ENCODE measurements around a stretch of chr6.

DNA sequence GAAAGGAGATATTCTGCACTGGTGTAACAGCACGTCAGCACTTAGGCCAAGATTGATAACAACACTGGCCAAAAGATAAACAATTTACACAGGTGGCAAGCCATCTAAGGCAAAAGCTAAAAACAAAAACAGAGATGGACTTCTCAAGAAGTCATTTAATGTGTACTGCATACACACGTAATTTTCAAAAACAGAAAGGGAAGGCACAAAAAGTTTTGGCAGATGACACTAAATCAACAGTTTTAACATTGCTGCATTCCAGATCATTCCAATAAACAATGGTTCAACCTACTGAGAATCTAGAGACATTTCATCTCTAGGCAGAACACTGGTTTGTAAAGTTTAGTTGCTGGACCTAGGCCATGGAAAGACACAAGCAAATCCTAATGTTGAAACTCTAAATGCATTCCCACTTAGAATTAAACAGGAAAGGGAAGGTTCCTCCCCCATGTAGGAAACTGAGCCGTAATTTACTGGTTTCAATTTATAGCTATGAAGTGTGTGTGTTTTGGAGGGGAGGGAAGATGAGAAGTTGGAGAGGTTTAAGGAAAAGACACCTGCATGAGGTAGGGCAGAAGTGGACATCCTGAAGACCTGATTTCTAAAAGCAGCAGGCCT is 1.3 kb downstream of the GCLC start:
- PRO-cap, result no peak

DNA sequence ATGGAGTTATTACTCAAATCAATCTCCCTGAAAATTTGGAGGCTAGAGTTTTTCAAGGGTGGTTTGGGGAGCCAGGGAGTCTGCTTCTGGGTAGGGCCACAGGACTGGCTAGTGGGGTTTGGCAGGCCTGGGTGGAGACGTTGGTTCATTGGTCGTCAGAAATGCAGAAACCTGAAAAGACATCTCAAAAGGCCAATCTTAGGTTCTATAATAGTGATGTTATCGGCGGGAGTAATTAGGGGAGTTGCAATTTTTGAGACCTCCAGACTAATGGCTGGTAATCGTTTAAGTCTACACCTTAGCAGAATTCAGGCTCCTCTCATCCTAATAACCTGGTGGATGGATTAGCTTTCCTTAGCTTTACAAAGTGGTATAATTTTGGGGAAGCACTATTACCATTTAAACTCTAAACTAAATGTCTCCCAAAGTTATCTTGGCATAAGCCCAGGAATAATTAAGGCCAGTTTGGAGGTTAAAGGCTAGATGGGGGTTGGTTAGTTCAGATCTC is 51.4 kb downstream of the KLHL31 start:
- PRO-cap, result unidirectional peak, plus-strand start at position 224 of the sequence

- PRO-cap, result no peak
Observed at GRCh38 chr6:53633605-53633823, 32.0 kb downstream of the KLHL31 start.

DNA sequence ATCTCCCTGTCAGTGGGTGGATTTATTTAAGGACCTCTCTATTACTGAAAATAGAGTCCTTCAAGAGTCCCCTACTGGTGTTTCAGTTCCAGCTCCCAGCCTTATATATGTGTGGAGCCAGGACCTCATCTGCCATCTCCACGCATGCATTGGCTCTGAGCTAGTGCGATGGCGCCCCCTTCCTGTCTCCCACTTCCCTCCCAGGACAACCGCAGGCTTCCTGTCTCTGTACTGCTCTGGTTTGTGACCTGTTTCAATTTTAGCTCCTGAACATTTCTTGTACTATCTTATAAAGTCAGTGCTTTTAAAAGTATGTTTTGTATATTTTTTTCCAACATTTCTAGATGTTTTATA is 59.8 kb upstream of the LRRC1 start:
- PRO-cap, result no peak

DNA sequence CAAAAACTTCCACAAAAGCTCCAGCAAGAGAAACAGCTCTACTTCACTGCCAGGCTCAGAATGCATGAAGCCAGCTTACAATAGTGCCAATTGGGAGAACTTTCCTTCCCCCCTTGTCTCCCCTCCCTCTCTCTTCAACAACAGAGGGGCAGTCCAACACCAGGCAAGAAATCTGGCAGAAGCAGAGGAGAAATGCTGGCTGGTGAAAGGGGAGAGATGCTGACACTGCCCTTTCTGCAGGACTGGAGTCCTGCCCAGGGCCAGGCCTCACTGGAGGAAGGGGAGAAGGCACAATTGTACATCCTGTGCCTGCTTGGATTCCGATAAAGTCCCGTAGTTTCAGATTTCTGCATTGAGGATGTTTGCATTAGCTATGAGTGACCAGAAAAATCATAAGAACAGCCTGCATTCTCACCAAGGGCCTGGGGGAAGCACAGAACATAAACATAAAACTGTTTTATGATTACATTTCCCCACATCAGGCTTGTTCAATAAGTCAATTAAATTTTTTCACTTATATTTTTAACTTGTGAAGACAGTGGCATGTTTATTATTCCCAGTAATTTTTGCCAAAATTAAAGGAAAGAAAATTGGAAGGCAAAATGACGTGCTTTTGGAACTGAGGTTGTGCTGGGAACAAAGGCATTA is 148.7 kb downstream of the LRRC1 start:
- PRO-cap, result no peak

DNA sequence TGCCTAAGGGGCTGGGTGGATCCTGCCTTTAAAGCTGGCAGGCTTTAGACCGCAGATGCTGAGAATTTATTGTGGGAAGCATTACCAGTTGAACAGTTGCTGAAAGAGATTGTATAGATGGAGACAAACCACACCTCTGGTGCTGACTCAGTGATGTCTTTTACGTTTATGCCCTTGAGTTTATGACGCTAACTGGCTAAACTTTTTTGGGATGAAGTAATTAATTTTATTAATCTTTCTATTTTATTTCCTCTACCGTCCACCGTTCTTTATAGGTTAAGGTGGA is 1.7 kb downstream of the FAM83B start:
- PRO-cap, result no peak

DNA sequence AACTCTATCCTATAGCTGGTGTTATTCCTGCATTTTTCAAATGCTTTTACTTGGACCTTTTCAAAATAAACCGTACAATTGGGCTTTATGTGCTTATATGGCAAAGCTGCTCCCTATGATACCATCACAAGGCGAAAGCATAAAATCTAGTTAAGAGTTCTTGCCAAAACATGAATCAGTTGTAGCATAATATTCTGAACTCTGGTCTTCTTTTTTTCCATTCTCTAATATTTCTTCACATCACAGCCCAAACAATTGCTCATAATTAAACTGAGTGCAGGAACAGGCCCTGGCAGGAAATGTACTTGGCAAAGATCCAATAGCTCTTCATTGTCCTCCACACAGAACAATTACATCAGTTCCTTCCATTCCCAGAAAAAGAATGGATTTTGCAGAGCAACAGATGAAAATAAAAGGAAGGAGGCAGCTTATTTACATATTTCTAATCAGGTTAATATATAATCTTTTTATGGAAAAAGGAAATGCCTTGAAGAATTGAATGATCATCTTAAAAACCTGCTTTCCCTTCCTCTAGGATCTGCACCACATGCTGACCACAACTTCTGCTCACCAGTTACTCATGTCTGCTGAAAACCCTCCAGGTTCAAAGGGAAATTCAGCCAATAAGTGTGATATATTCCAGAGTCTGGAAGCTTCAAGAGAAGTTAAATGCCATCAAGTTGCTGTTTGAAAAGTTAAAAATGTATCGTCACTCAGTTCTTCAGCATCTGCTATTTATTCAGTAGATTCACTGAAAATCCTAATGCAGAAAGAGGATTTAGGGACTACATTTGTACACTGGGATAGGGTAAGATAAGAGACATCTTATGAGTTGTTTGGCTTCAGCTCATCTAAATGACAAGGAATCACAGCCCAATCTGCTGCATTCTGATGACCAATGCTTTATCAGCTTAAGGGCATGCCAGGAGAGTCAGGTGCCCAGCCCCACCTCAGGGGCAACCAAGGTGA is 123.4 kb upstream of the COL21A1 start:
- PRO-cap, result no peak

- PRO-cap, result no peak
Observed at GRCh38 chr6:56475978-56476356, 228.6 kb upstream of the COL21A1 start.

GRCh38 chr6:56514451-56514861 is 267.1 kb upstream of the COL21A1 start:
- PRO-cap, result no peak

GRCh38 chr6:56515343-56515865 is 268.0 kb upstream of the COL21A1 start:
- PRO-cap, result no peak

DNA sequence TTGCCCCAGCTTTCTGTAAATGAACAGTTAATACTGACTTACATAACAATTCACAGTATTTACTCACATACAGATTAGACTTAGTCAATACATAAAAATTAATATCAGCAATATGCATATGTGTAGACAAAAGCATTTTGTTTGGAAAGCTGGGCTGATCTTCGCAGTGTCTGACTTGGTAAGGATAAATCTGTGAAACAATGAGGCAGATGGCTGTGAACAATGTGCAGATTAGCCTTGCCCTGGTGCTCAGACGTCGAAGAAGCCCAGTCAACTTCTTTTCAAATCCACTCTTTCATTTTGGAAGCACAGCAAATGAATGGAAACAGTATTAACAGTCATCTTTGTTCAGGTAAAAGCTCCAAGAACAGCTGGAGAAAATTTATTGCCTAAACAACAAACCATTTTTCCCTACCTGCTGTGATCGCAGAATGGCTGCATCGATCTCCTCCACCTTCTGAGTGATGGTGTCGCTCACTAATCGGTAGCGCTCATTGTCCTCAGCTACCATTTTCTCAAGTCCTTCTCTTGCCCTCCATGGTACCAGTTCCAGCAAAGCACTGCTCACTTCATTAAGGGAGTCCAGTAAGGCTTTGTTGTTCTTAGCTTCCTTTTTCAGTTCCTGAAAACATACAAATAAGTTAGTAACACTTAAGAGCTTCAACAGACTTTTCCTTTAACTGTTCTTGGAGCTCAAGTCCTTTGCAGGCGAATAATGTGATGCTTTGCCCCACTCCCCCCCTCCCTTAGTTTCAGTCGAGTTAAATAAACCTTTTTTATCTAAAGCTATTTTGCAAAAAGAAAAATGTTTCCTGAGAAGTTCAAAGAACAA is 278.8 kb upstream of the COL21A1 start:
- PRO-cap, result no peak

DNA sequence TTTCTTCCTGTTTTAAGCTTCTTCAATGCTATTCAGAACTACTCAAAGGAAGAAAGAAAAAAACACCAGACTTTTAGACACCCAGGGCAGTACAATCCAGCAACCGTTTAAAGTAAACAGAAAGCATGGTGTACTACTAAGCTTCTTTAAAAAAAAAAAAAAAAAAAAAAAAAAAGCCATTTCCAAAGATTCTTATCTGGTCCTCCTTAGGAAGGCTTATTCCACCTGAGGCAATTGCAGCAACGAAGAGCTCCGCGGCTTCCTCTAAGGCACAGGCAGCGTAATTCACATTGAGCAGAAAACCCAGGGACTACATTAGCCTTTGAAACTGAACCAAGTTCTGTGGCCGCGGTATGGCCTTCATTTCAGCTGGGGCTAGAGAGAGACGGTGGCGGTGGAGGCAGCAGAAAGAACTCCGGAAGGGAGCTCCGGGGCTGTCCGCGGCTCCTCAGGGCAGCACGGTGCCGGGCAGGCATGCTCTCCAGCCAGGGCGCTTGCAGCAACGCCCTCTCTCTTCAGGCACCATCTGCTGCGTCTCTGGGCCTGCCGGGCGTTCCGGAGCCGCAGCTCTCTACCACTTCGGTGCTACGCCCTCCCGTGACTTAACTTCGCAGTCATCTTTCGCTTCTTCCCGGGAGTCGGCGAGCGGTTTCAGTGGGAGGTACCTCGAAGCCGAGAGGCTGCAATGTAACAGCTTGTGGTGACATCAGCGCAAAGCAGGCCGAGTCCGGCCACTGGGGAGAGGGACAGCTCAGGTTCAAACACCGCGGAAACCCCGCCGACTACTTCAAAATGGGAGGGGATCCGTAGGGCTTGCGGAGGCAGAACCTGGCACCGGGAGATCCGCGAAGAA is 295.1 kb upstream of the COL21A1 start:
- PRO-cap, result bidirectional peak, plus-strand start at position 219 of the sequence, minus-strand start at position 256 of the sequence; bidirectional peak, plus-strand start at position 382 of the sequence, minus-strand start at position 287 of the sequence; bidirectional peak, plus-strand start at position 719 of the sequence, minus-strand start at position 604 of the sequence

DNA sequence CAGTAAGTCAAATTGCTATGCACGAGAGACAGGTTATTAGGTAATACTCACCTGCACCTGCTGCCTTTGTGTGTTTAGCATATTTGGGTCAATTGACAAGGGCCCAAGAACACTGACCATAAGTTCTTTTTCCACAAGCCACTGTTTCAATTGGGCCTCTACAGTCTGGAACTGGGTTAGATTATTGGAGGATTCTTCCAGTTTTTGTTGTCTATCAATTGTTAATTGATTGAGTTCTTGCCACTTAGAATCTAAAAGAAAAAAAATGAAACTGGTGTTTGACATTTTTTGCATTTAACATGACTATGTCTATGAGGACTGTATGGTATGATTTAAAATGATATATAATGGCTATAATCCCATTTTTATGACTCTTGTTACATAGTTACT is 309.9 kb upstream of the COL21A1 start:
- PRO-cap, result no peak

DNA sequence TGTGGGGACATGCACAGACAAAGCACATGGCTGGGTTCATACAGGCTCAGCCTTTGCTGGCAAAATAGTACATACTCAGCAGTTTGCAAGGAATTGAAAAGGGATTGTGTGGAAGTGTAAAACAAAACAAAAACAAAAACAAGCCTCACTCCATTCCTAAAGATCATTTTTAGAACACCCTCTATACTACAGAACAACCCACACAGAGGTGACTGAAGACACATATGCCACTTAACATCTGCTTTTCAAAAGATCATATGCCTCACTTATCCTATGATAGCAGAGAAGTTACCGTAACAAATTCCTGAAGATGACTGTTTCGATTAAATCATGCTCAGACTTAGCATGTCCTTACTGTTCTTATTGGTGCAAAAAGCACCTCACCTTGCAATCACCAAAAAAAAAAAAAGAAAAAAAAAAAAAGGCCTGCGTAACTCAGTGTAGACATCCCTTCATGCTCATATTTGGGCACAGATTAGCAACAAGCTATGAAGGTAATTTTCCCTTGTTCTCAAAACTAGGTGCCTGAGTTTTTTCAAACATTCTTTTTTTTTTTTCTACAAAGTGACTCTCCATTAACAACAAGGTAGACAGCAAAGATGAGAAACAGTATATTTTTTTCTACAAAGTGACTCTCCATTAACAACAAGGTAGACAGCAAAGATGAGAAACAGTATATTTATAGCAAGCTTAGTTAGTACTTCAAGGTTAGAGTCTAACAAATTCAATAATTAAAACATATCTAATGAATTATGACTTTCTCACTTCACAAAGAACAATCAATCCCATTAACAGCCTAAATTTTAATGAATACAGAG is 294.2 kb downstream of the DST start:
- PRO-cap, result no peak

DNA sequence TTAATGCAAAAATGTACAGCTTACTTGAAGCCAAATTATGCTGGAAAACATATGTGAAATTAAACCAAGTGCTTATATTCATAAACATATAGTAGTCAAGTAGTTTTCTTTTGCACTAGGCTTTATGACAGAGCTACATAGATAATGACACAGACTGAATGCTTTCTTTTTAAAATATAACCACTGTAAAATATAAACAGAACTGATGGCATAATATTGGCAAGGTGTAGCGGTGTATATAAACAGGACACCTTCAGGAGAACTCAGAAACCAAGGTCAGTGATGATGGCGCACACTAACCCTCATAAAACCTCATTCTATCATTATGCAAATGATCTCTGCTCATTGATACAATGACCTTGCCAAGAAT is 263.5 kb downstream of the DST start:
- PRO-cap, result no peak

- PRO-cap, result no peak
Observed at GRCh38 chr6:56953350-56954035, 1.1 kb downstream of the DST start.

DNA sequence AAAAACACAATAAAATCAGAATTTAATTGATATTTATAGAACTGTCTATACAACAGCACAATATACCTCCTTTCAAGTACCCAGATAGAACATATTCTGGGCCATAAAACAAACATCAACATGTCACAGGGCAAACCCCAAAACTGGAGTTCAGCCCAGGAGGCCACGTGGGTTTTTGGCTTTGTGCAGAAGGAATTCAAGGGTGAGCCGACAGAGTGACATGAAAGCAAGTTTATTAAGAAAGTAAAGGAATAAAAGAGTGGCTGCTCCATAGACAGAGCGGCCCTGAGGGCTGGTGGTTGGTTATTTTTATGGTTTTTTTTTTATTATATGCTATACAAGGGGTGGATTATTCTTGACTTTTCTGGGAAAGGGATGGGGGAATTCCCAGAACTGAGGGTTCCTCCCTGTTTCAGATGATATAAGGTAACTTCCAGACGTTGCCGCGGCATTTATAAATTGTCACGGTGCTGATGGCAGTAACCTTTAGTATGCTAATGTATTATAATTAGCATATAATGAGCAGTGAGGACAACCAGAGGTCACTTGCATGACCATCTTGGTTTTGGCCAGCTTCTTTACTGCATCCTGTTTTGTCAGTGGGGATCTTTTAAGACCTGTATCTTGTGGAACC is 5.6 kb downstream of the RAB23 start:
- PRO-cap, result no peak

DNA sequence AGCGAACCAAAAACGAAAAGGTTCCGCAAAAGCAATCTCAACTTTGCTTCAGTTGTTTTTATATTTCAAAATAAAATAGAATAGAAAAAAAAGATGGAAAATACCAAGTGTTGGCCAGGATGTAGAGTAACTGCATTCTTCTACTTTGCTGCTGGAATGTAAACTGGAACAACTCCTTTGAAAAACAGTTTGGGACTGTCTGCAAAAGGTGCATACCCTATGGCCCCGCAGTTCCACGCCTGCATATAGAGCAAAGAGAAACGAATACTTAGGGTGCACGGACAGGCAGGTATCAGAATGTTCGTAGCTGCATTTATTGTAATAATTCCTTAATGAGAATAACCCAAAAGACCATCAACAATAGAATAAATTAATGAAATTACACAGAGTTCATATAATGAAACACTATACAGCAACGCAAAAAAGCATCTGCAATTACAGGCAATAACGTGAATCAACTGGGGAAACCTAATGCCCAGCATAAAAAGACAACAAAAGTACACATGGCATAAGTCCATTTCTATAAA is 657 bp upstream of the RAB23 start:
- PRO-cap, result no peak

- PRO-cap, result no peak
Observed at GRCh38 chr6:57224875-57225240, 2.8 kb upstream of the RAB23 start.

- PRO-cap, result no peak
Observed at GRCh38 chr6:57432278-57432706, 114.9 kb downstream of the PRIM2 start.

All from A673 (cell line).